IMR-90 (cell line): ENCODE measurements around a stretch of chr14.

- RRBS, result no CpG with 5 or more reads among the region's 2 CpGs
CAGE:
- cytosol, long polyA plus RNA, result no peak
- long polyA plus RNA, result no peak
- nucleus, long polyA plus RNA, result no peak
These were observed 4.2 kb downstream of the SEL1L start for GRCh38 chr14:81529398-81529859.

DNA sequence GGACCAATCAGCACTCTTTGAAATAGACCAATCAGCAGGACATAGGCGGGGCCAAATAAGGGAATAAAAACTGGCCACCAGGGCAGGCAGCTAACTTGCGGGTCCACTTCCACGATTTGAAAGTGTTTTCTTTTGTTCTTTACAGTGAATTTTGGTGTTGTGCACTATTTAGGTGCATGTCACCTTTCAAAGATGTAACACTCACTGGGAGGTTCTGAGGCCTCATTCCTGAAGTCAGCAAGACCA is 1973.4 kb upstream of the FLRT2 start:
- RRBS, result no CpG with 5 or more reads among the region's 3 CpGs
CAGE:
- cytosol, long polyA plus RNA, result no peak
- long polyA plus RNA, result no peak
- nucleus, long polyA plus RNA, result no peak

DNA sequence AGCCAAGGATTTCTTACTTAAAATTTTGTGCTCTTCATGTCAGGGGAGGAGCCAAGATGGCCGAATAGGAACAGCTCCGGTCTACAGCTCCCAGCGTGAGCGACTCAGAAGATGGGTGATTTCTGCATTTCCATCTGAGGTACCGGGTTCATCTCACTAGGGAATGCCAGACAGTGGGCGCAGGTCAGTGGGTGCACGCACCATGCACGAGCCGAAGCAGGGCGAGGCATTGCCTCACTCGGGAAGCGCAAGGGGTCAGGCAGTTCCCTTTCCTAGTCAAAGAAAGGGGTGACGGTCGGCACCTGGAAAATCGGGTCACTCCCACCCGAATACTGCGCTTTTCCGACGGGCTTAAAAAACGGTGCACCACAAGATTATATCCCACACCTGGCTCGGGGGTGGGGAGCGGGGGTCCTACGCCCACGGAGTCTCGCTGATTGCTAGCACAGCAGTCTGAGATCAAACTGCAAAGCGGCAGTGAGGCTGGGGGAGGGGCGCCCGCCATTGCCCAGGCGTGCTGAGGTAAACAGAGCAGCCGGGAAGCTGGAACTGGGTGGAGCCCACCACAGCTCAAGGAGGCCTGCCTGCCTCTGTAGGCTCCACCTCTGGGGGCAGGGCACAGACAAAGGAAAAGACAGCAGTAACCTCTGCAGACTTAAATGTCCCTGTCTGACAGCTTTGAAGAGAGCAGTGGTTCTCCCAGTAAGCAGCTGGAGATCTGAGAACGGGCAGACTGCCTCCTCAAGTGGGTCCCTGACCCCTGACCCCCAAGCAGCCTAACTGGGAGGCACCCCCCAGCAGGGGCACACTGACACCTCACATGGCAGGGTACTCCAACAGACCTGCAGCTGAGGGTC is 1890.5 kb upstream of the FLRT2 start:
- RRBS, result no CpG with 5 or more reads among the region's 31 CpGs
CAGE:
- cytosol, long polyA plus RNA, result no peak
- long polyA plus RNA, result no peak
- nucleus, long polyA plus RNA, result no peak

GRCh38 chr14:85536236-85537232 is 6.6 kb downstream of the FLRT2 start:
- RRBS, result no CpG with 5 or more reads among the region's 7 CpGs
CAGE:
- cytosol, long polyA plus RNA, result no peak
- long polyA plus RNA, result no peak
- nucleus, long polyA plus RNA, result no peak

DNA sequence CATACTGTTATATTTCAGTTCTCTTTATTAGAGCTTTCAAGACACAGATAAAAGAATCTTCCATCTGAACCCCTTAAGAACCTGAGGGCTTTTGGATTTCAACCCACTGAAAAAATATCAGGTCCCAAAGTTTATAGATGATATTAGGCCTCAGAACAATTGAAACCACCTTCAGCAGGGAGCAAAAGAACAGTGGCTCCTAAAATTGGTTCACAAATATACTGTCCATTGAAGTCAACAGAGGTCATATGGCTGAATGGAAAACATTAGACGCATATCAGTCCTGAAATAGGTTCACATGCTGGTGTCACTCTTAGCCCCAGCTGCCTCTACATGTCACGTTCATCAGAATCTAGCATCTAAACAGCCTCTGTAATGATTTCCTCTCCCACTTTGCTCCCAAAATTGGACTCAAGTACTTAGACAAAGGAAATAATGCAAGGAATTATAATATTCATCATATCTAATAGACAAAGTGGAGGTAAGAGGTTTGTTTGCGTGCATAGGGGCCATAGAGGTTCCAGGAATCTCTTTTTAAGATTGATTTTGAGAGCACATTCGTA is 8.7 kb downstream of the FLRT2 start:
- RRBS, result no CpG with 5 or more reads among the region's 4 CpGs
CAGE:
- cytosol, long polyA plus RNA, result no peak
- long polyA plus RNA, result no peak
- nucleus, long polyA plus RNA, result no peak

- RRBS, result no CpG with 5 or more reads among the region's 3 CpGs
CAGE:
- cytosol, long polyA plus RNA, result no peak
- long polyA plus RNA, result no peak
- nucleus, long polyA plus RNA, result no peak
These were observed 40.8 kb downstream of the GPR65 start for GRCh38 chr14:88045627-88046215.

- RRBS, result 3% methylated on average over 2 of the region's 29 CpGs
CAGE:
- cytosol, long polyA plus RNA, result no peak
- long polyA plus RNA, result no peak
- nucleus, long polyA plus RNA, result no peak
These were observed 2.8 kb downstream of the PTPN21 start for GRCh38 chr14:88551848-88552523.

DNA sequence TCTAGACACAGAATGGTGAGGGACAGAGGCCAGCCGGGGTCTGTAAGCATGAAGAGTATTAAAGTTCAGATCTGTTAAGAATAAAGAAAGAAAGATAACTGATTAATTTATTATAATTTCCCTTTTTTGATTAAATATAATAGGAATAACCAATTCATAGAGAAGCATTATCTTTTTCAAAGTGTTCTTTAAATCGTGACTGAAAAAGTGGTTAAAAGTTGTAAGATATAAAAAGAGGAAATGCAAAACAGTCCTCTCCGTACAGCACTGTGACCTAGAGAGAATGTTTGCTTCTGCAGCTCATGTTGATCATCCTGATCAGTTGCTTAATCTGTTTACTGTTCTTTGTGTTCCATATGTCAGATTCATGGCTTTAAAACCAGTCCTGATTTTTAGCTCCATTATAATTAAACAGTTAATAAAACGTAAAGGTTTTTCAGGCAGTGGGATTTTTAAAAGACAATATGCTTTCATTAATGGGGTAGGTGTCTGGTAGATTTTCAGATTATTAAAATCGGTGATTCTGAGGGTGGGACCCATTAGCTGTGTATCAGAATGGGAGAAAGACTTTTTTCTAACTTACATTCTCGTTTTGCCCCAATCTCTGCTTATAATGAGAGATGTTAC is 4.8 kb downstream of the TTC8 start:
- RRBS, result no CpG with 5 or more reads among the region's 6 CpGs
CAGE:
- cytosol, long polyA plus RNA, result no peak
- long polyA plus RNA, result no peak
- nucleus, long polyA plus RNA, result no peak

- RRBS, result no CpG with 5 or more reads among the region's 7 CpGs
CAGE:
- cytosol, long polyA plus RNA, result no peak
- long polyA plus RNA, result no peak
- nucleus, long polyA plus RNA, result no peak
These were observed 188.3 kb downstream of the FOXN3 start for GRCh38 chr14:89228685-89229259.

DNA sequence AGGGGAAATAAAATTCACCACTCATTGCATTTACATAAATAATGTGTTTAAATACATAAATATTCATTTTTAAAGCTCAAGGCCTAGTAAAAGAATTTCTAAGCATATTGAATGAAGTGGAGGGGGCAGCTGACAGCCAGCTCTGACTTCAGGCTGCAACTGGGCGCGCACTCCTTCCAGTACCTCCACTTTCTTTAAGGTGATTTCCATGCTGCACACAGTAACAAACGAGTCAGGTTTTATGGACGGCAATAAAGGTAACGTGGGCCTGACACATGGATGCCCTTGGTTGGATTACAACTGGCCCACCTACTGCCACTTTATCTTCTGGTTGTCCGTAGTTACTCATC is 50.5 kb downstream of the FOXN3 start:
- RRBS, result no CpG with 5 or more reads among the region's 6 CpGs
CAGE:
- cytosol, long polyA plus RNA, result no peak
- long polyA plus RNA, result no peak
- nucleus, long polyA plus RNA, result no peak

DNA sequence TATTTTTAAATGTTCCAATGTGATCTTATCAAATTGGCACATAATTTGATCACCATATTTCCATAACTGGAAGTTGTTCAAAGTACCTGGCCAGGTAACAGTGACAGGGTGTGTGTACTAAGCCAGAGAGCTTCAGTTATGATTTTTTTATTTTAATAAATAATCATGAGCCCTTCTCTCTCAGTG is 50.2 kb downstream of the FOXN3 start:
CAGE:
- cytosol, long polyA plus RNA, result no peak
- long polyA plus RNA, result no peak
- nucleus, long polyA plus RNA, result no peak

DNA sequence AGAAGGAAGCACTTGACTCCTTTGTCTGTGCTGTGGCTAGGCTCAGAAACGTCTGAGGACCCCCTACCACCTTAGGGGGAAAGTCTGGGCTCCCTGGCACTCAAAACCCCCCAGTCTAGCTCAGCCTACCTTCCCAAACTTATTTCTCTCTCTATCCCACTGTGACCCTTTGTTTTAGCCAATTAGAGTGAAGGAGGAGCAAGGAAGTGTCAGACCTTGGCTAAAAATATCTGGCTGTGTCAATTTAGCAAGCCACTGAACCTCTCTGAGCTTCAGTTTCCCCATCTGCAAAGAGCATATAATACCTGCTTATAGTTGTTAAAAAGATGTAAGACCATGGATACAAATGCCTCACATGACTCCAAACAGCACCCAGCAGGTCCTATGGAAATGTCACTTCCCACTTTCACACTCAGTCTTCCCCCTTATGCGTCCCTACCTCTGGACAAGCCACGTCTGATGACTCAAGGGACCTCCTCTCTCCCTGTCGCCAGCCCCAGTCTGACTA is 19.5 kb downstream of the FOXN3 start:
- RRBS, result no CpG with 5 or more reads among the region's 4 CpGs
CAGE:
- cytosol, long polyA plus RNA, result no peak
- long polyA plus RNA, result no peak
- nucleus, long polyA plus RNA, result no peak

DNA sequence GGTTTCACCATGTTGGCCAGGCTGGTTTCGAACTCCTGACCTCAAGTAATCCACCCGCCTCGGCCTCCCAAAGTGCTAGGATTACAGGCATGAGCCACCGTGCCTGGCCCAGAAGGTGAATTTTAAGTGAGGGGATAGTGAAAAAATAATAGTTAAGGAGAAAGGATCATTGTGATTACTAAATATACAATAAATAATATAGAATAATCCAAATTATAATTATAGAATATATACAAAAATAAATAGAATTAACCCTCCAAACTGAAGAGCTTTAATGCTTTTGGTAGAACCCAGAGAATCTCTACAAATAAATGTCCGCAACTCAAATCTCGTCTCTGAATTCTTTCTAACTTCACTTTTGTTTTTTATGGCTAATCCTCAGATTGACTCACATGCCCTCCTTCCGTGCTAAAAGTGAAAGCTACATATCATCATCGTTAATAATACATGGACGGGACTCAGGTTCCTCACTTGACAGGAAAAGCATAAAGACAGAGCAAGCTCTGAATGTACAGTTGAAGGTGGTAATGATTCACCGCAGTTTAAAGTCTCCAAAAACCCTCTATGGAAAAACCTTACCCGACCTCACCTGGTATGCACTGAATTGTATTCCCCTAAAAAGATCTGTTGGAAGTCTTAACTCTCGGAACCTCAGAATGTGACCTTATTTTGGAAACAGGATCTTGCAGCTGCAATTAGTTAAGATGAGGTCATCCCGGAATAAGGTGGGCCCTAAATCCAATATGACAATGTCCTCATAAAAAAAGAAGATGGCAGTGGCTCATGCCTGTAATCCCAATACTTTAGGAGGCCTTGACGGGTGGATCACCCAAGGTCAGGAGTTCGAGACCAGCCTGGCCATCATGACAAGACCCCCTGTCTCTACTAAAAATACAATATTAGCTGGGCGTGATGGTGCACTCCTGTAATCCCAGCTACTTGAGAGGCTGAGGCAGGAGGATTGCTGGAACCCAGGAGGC is 147.3 kb upstream of the FOXN3 start:
- RRBS, result no CpG with 5 or more reads among the region's 16 CpGs
CAGE:
- cytosol, long polyA plus RNA, result no peak
- long polyA plus RNA, result no peak
- nucleus, long polyA plus RNA, result no peak

DNA sequence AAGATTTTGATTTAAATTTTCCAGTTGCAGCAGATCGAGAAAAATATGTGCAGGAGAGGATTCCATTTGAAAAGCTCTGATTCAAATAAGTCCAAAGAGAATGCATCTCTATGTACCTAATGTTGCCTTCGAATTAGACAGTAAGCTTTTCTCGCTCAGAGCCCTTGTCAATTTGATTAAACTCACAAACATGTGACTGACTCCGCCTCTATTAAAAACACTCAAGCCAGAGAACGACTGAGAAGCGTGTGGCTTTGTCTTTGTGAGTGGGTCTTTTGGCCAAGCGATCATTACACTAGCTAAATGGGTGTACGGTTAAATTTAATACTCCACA is 253.9 kb downstream of the EFCAB11 start:
- RRBS, result no CpG with 5 or more reads among the region's 8 CpGs
CAGE:
- cytosol, long polyA plus RNA, result no peak
- long polyA plus RNA, result no peak
- nucleus, long polyA plus RNA, result no peak

DNA sequence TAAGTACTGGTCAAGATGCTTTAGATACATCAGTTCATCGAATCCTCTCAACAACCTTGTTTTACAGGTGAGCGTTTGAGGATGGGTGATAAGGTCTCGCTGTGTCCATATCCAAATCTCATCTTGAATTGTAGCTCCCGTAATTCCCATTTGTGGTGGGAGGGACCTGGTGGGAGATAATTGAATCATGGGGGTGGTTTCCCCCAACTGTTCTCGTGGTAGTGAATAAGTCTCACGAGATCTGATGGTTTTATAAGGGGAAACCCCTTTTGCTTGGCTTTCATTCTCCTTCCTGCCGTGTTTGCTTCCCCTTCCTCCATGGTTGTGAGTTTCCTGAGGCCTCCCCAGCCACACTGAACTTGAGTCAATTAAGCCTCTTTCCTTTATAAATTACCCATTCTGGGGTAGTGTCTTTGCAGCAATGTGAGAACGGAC is 234.6 kb downstream of the EFCAB11 start:
- RRBS, result no CpG with 5 or more reads among the region's 8 CpGs
CAGE:
- cytosol, long polyA plus RNA, result no peak
- long polyA plus RNA, result no peak
- nucleus, long polyA plus RNA, result no peak

DNA sequence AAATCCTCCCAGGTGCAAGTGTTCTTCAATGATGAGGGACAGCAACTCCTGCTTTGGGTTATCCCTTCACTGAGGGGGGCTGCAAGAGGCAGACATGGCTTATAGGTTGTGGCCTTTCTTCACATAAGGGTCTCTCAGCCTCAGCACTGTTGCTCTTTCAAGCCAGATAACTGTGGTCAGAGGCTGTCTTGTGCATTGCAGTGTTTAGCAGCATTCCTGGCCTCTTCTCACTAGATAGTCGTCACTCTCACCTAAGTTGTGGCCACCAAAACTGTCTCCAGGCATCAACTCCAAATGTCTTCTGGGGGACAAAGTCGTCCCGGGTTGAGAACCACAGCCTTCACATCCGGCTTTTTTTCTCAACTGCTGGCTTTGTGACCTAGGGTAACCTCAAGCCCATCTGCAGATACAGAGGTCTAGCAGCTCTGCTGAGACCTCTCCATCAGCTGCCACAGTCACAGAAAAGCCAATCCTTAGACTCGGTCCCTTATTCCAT is 180.6 kb downstream of the EFCAB11 start:
- RRBS, result no CpG with 5 or more reads among the region's 5 CpGs
CAGE:
- cytosol, long polyA plus RNA, result no peak
- long polyA plus RNA, result no peak
- nucleus, long polyA plus RNA, result no peak

- RRBS, result no CpG with 5 or more reads among the region's 4 CpGs
CAGE:
- cytosol, long polyA plus RNA, result no peak
- long polyA plus RNA, result no peak
- nucleus, long polyA plus RNA, result no peak
These were observed 1.5 kb downstream of the NRDE2 start for GRCh38 chr14:90330304-90330592.

- RRBS, result 6% methylated on average over 4 of the region's 46 CpGs
CAGE:
- cytosol, long polyA plus RNA, result no peak
- long polyA plus RNA, result no peak
- nucleus, long polyA plus RNA, result no peak
These were observed 13.0 kb upstream of the CALM1 start for GRCh38 chr14:90383607-90384472.

GRCh38 chr14:90404625-90404958 is 7.8 kb downstream of the CALM1 start:
- RRBS, result no CpG with 5 or more reads among the region's 1 CpG
CAGE:
- cytosol, long polyA plus RNA, result start-site peak on the minus strand at chr14:90404718-90404758, 89 and 43 reads in 2 replicates
- long polyA plus RNA, result start-site peak on the minus strand at chr14:90404732-90404800, 44 and 104 reads in 2 replicates
- nucleus, long polyA plus RNA, result no peak

DNA sequence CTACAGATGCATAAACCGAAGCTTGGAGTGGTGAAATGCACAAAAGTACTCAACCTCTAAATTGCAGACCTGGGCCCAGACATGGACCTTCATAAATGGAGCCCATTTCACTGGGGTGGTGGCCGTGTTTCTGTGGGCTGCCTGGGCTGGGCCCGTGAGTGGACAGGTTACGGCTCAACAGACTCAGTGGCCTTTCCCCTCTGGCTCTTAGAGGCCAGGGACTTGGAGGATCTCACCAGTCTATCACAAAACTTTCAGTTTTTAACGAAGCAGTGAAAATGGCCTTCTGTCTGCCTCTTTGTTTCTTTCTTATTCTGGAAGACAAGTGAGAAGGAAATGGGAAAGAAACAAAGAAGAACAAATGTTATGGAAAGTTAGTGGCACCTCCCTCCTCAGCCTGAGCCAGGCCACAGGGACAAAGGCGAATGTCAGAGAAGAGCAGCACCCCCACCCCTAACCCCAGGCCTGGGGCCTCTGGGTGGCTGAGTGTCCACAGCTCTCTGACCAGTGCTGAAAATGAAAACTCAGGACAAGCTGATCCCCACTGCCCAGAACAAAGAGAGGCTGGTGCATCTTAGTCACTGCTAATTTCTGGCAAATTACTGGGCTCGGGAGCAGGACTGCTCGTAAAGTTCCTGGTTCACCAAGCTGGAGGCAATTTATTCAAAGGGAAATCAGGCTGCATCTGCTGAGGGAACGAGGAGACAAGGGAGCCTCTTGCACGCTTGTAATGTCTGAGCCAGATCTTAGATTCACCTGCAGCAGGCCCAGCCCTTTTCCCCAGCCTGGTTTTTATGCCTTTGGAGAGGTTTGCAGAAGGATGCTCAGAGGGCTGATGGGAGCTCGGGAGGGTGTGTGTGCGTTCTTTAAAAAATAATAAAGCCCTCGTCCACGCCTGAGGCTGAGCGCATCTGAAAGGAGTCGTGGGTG is 43.1 kb downstream of the CALM1 start:
- RRBS, result no CpG with 5 or more reads among the region's 16 CpGs
CAGE:
- cytosol, long polyA plus RNA, result no peak
- long polyA plus RNA, result no peak
- nucleus, long polyA plus RNA, result no peak